Placental pericyte (primary cell): Measurements from ENCODE around the genes MAGEB3, TMEM47 and TSPAN7.

DNA sequence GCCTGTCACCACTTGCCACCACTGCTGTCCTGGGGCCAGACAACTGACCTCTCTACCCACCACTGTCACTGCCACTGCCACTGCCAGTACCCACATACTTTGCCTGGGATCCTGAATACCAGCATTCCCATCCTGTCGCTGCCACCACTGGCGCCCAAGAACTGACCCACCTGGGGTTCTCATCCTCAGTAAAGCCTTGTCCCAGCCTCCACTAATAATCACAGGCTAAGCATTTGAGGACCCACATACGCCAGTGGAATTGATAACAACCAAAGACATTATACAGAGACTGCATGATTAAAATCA, 507.1 kb downstream of the MAGEB5 start:
- CAGE, long polyA plus RNA: no peak

DNA sequence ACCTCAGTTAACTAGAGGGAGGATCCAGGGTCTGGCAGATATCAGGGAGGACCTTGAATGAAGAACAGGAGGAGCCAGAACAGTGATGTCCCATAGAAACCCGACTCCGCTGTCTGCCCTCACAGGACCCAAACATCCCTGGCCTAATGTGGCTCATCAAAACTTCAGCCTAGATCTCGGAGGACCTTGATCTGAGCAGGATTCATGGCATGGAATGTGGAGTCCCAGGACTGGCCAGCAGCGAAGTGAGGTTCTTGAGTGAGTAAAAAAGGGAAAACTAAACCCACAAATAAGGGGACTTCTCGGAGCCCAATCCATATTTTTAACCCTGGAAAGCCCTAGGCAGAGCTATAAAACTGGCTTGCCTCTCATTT, at the start of gene MAGEB3:
Gene MAGEB3, plus strand, starts transcription at position 98 of the 374 bp plus-strand sequence.
- CAGE, long polyA plus RNA: no peak

DNA sequence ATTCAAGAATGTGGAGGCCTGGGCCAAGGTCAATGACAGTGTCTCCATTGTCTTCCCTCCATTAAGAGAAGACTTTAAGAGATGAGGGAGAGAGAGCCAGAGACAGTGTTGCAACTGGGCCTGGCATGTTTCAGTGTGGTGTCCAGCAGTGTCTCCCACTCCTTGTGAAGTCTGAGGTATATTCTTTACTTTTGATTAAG, 1.7 kb downstream of the MAGEB4 start:
- CAGE, long polyA plus RNA: no peak

- CAGE, long polyA plus RNA: no peak
Measured at GRCh38 chrX:30828628-30829414, 60.2 kb downstream of the TAB3 start.

- CAGE, long polyA plus RNA: no peak
Measured at GRCh38 chrX:30852710-30853302, 36.2 kb downstream of the TAB3 start.

DNA sequence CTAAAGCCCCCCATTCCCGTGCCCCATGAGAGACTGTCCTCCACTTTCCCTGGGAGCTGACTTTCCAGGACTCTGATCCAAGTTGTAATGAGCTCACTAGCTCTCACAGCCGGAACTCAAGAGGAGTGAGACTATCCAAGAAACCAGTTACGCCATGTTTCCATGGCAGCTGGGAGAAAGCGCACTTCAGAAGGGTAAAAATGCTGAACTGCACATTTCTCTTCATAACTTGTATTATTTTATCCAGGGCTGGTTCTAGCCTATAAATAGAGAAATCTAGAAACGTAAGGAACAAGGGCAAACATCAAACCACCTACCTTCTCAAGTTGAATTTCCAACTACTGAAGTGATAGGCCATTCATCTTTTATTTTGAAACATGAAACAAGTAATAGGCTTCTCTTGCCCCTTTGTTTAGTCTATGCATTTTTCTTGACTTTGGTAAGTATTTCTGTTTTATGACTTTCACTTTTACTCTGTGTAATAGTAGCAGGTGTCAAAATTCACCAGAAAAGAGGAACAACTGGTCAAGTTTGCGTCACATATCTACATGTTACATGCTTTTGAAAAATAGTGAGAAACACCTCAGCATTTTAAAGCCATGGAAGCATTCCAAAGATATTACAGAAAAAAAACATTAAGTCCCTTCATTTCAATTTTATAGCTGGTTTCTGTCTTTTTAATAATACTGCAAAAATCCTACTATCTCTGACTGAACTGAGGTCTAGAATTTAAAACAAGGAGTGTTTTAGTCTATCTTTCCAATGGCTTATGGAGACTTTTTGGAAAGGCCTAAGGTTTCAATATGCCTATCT, 157.0 kb upstream of the FTHL17 start:
- CAGE, long polyA plus RNA: no peak

DNA sequence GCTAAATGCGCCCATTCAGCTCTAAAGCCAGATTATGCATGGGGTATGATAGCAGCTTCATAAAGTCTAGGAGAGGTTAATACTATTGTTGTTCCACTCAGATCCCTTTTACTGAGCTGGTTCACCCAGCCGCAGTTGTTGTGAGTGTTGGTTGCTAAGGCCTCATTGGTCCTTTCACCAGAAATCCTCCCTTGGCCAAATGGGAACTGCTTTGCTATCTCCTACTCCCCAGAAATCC, 266.0 kb upstream of the FTHL17 start:
- CAGE, long polyA plus RNA: no peak

- CAGE, long polyA plus RNA: no peak
Measured at GRCh38 chrX:32343103-32343323, 868.3 kb downstream of the DMD start.

DNA sequence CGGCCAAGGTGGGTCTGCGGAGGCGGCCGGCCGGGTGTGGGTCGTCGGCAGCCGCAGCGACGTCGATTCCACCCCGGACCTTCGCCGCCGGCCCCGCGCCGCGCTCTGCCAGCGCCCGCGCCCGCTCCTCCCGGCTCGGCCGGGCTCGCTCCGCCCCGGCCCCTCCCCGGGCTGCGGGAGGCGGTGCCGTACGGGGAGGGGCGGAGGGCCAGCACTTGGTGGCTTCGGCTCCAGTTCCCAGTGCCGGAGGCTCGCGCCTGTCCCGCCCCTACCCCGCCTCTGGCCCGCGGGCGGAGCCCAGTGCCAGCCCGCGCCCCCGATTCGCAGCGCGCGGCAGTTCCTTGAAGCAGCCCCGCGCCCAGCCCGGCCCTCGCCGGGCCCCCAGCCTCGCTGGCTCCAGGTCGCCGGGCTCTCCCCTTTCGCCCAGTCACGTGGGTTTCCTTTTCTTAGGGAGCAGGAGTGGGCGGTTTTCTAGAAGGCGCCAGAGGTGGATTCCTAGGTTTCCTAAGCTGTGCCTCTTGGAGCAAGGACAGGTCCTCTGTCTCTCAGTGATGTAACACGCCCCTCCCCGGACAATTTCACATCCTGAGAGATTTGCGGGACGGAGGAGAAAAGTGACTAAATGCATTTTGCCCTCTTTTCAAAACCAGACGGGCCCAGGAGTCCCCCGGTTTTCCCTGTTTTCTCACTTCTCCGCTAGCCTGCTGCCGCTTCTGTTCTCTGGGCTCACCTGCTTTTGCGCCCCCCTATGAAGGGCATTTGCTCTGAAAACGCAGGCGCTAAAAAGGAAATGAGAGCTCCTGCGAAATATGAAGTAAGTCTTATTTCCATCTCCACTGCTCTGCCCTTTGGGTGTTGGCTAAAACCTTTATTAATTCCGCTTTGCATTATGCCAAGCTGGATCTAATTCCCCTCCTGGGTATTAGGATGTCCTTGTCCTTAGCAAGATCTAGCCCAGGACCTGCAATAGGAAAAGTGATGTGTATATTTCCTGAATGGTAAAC, at the start of gene TMEM47:
Gene TMEM47, minus strand, starts transcription at position 107 of the 1,004 bp plus-strand sequence.
- CAGE, long polyA plus RNA: no peak

- CAGE, long polyA plus RNA: no peak
Measured at GRCh38 chrX:36626894-36627418, 381.2 kb upstream of the FAM47C start.

GRCh38 chrX:38164946-38165478, 55.7 kb downstream of the SRPX start:
- CAGE, long polyA plus RNA: no peak

GRCh38 chrX:38282258-38282941, 44.9 kb downstream of the RPGR start:
- CAGE, long polyA plus RNA: no peak

GRCh38 chrX:38356614-38356946, 4.2 kb downstream of the OTC start:
- CAGE, long polyA plus RNA: no peak

DNA sequence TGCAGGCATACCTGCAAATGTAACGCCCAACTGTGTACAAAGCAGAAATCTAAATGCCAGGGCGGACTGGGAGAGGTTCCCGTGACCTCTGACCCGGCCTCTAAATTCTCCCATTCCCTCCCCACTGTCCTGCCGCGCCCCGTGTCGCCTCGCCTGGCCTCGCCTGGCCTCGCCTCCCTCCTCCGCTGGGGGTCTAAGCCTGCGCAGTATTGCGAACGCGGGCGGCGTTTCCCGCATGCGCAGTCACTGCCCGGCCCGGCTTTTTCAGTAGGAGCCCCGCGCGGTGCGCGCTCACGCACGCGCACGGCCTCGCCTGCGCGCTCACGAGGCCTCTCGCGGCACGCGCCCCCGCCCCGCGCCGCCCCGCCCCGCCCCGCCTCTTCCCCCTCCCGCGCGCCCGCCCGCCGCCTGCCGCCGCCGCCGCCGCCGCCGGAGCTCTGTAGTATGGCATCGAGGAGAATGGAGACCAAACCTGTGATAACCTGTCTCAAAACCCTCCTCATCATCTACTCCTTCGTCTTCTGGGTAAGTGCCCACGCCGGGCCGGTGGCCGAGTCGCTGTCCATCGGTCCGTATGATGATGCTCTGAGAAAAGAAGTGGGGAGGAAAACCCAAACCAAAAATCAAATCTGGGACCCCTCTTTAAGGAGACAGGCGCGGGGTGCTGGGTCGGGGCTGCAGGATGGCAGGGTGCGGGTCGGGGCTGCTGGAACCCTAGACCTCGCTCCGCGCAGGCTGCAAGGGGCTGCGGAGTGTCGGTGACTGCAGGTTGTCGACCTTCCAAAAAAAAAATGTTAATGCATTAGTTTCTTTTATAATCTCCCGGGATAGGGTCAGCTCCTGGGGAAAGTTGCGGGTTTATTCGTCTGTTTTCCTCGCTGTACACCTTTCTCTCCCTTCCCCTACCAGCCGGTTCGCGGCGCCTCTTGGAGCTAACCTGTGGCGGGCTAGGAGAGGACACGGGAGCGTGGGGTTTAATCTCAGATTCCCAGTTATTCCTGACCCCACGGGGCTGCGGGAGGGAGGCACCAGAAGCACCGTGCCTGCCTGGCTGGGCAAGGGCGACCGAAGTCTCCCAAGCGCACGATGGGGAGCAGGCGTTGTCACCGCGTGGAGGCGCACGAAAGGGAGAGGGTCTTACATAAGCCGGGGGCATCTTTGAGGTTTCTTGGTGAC, at the start of gene TSPAN7:
Gene TSPAN7, plus strand, starts transcription at position 440 of the 1,176 bp plus-strand sequence.
- CAGE, long polyA plus RNA: no peak

DNA sequence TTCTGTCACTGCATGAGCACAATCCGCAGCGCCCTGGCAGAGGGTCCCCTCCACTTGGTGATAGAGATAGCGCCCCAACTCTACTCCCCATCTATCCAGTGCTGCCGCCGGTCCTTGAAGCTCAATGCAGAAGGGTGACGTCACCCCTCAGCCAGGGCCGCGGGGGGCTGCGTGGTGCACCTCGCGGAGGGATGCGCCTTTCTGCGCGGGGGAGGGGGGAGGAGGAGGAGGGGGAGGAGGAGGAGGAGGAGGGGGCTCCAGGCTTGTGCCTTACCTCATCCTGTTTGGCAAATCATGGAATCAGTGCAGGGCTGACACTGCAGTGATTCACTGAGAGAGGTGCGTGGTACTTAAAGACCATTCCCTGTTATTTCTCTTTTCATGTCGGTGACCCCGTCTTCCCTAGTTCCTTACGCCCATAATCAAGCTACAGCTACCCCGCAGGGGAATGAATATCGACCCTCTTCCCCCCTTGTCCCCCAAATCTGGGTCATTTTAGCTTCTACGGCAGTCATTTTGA, 1.1 kb downstream of the TSPAN7 start:
- CAGE, long polyA plus RNA: no peak

DNA sequence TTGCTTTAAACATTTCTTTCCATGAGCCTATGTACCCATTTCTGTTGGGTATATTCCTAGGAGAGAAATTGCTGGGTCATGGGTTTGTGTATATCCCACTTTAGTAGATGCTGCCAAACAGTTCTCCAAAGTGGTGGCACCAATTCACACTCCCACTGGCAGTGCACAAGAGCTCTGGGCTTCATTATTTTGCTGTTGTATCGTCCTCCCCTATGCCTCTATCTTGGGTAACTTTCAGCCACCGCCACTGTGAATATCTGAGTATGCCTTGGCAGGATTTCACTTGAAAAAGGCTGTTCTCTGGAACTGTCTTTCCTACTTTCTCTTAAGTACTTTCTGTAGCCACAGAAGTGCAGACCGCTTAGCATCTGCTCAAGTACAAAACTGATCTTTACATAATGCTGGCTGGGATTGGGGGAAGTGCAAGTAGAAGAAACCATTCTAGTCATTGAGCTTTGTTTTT, 77.3 kb downstream of the MID1IP1 start:
- CAGE, long polyA plus RNA: no peak

DNA sequence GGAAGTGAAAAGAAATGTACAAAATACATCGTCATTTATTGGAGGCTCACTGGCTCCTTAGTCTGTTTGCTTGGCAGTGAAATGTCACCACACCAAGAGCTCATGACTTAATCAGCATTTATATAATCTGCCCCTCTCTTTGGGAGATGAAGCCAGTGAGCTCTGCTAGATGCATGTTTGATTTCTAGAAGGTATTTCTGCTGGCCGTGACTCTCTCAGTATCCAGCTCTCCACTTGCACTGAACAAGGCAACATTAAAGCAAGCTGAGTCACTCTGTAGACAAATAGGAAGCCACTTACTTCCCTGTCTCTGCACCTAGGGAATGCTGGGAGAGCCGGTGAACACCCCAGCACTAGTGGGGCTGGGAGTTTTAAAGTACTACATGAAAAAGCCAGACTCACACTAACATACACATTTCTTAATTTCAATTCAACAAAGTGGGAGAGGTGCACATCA, 79.2 kb downstream of the MID1IP1 start:
- CAGE, long polyA plus RNA: no peak

GRCh38 chrX:39016333-39016993, 215.2 kb downstream of the MID1IP1 start:
- CAGE, long polyA plus RNA: no peak

DNA sequence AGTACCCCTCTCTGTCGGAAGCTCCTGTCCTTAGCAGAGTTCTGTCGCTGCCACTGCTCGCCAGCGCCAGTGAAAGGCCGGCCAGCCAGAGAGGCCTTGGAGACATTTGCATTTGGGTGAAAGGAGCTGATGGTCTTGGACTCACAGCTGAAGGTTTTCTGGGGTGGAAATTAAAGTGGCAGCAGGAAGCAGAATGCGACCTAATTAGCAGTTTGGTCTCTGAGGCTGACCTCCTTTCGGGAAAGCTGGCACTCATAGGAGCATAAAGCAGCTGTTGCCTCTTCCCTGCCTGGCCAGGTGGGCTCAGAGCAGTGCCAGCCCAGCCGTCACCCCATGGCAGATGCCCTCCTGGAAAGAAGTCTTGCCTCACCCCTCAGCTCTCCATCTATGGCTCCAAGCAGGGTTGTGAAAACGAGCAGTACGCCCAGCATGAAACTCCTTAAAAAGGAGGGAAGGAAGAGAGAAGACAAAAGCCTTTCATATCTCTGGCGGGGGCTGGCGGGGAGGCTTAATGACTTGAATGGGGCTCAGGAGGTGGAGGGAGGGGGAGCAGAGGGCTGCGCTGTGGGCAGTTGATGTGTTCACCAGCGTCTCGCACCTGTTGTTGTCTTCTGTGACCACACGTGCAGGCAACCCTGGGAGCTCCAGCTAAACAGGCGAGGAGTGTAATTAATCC, 263.9 kb downstream of the MID1IP1 start:
- CAGE, long polyA plus RNA: no peak

DNA sequence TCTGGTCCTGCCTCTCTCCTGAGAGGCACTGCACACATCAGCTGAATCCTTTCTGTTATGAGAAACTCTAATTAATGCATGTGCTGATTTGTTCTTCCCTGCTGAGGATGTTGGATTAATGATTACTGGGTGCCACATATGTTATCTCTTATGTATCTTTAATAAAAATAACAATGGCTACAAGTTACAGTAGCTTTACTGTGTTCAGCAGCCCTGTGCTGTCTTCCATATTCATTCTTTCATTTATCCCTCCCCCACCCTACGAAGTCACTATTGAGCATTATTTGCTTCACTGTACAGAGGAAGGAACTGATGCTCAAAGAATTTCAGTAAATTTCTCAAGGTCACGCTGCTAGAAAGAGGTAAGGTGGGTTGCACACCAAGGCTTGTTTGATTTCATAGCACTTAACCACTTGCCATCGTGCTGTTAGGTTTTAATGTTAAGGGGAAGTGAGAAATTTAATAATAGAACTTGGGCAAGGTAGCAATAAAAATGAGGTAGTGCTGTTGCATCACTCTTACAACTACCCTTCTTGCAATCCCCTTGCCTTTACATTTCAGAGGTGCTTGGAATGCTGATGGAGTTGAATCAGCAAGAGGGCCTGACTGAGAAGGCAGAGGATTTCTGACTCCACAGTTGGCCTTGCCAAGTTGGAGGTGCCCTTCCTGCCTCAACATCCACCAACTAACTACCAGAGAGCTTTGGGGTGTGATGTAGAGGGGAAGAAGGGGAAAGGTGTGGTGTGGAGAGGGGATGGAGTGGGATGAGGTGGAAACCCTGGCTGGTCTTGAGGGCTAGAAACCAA, 343.0 kb downstream of the MID1IP1 start:
- CAGE, long polyA plus RNA: no peak